Measurements from ENCODE around the genes ELK1, SSX5 and PRAF2.

- PRO-cap, result bidirectional peak, plus-strand start at chrX:47233479, minus-strand start at chrX:47233309; bidirectional peak, plus-strand start at chrX:47233822, minus-strand start at chrX:47233652
Observed at GRCh38 chrX:47233202-47234088, 636 bp downstream of the USP11 start.

- PRO-cap, result no peak
Observed at GRCh38 chrX:47462406-47462744, 20.6 kb downstream of the ZNF41 start.

GRCh38 chrX:47555783-47556934 lies 4.8 kb upstream of the ARAF start:
- PRO-cap, result bidirectional peak, plus-strand start at chrX:47556355, minus-strand start at chrX:47556155

- PRO-cap, result no peak
Observed at GRCh38 chrX:47586510-47587800, 4.7 kb downstream of the TIMP1 start.

DNA sequence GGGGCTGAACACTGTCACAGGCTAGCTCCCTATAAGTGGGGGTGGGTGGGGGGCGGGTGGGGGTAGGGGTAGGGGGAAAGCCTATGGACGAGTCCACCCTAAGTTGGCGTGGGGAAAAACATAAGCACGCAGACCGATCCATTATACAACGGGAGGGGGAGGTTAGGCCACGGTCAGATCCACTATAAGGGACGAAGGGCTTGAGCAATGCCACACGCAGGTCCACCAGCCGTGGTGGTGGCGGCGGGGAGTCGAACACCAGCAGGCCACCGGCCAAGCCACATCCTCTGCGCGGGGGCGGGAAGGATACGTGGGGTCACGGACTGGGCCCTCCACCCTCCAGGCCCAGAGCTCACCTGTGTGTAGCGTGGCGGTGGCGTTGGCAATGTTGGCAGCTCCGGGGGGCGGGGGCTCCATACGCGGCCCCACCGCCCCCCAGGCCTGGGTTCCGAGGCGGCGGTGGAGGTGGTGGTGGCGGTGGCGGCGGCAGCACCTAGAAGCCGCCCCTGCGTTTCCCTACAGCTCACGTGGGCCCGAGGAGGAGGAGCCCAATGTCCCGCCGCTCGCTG lies at the start of gene ELK1:
Gene ELK1 (minus strand): TSS at position 497 of the 569 bp plus-strand sequence.
- PRO-cap, result unidirectional peak, minus-strand start at position 518 of the sequence

GRCh38 chrX:48196490-48196870 lies at the start of gene SSX5:
SSX5 (minus strand) TSS chrX:48196795.
- PRO-cap, result no peak

- PRO-cap, result no peak
Observed at GRCh38 chrX:48515786-48516412, 5.7 kb upstream of the EBP start.

DNA sequence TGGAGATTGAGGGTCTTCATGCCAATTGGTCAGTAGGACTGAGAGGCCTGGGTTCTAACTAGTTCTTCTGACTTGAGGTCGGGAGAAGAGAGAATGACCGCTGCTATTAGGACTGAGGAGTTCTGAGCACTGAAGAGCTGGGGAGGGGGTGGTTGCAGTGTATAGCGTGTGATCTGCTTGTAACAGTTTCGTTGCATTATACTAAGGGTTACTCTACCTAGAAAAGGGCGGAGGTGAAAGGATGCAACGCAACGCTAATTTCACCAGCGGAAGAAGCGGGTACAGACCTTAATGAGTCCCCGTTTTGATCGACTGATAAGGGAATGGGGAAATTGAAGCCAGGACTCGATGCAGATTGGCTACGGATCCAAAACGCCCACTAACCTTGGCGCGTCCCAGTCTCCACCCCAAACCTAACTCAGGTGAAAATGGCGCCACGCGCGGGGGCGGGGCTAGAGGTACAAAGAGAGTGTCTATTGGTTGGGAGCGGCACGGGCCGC lies 295 bp upstream of the EBP start:
- PRO-cap, result bidirectional peak, plus-strand start outside the sequence, minus-strand start at position 317 of the sequence

DNA sequence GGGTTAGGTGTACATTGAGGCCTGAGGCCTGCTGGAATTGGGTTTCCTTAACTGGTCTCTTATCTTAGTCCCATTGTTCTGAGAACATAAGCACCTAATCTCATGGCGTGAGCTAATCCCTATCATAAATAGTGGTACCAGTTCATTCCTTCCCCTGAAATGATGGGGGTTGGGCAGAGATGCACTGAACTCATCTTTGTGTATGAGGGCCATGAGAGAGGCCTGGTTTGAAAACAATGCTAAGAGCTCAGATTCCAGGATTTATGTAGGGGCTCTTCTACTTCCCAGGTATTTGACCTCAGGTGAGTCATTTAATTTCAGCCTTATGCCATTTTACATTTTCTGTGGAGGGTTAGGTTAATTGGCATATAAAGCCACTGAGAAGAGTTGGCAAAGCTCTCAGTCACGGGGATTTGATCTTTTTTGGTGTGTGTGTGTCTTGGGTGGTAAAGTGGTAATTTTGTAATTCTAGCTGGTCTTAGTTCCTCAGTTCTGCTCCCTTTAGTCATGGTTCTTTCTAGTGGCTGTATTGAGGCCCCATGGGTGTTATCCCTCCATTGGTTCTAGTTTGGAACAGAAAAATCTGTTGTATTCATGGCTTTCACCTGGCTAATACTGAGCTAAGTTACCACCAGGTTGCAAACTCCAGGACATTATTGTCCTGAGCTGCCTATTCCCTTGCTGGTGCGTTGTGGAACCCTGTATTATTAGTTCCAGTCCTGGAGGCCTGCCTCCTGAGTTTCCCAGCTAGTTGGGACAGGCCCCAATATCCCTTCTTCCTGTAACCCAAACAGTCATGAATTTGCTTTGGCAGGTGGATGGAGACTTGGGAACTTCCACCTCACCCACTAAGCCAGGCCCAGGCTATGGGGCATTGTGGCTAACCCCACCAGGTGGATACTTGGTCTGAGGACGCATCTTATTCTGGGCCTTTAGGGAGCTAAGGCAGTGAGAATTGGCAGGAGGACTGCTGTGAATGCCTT lies 4.7 kb downstream of the RBM3 start:
- PRO-cap, result no peak

DNA sequence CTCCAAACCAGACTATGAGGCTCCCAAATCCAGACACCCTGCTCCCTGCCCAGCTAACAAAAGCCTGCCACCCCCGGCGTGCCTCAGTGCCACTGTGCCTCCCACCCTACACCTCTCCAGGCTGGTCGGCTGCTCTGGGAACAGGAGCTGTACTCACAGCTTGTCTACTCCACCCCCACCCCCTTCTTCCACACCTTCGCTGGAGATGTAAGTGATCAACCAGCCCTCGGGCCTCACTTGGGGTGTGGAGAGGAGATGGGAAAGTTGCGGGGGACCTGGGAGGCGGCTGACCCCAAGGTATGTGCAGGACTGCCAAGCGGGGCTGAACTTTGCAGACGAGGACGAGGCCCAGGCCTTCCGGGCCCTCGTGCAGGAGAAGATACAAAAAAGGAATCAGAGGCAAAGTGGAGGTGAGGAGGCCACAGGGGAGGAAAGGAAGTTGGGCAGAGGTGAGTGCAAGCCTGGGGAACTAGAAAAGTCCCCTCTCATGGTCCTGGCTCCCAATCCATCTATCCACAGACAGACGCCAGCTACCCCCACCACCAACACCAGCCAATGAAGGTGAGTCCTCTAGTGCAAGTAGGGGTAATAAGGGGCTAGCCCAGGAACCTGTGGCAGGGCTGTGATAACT lies 1.9 kb downstream of the WAS start:
- PRO-cap, result no peak

GRCh38 chrX:48703872-48704705 lies 7.6 kb downstream of the SUV39H1 start:
- PRO-cap, result no peak

DNA sequence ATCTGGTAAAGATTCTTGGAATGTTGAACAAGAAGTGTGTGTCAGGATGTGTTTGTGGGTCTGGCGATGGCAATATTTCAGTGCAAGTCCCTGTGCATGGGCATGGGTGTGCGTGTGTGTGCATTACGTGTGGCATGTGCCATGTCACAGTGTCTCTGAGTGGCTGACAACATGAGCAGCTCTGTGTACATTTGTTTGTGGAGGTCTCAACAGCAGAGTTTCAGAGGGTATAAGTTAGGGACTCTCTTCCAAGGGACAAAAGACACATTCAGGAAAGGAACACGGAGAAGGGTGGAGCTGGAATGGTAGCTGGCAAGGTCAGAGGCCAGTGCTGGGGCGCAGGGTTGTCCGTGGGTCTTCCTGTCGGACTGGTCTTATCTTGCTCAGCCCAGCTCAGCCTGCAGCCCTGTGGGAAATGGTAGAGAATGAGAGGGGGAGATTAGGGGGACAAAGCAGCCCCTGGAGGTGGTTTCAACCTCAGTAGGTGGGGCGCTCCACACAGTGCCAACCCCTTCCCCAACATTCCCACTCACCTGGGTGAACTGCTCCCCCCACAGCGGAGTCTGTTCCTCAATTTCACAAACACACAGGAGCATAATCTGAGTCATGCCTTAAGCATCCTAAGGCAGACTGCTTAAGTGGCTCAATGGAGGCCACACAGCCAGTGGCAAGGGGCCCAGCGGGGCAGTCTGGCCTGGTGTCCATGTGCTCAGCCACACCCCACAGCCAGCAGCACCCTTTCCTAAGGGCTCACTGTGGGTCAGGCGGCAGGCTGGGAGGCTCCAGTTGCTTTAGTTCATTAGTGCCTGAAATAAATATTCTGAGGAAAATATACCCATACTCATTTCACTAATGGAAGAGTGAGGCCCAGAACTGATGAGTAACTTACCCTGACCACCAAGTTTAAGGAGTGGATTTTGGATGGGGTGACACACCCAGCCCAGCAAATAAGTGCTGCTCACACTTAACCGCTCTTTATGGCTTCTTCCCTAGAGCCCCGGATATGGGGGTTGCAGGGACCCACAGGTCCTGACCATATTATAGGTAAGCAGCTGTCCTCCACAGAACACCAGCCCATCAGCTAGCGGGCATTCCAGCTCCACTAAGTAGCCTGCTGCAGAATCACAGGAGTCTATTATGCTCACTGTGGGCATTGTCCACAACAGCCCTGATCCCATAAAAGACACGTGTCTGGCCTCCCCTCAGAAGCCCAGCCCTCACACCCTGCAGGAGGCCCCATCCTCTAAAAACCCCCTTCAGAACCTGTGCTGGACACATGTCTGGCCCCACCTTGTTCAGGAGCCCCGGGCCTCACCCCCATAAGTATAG lies 6.7 kb upstream of the HDAC6 start:
- PRO-cap, result no peak

DNA sequence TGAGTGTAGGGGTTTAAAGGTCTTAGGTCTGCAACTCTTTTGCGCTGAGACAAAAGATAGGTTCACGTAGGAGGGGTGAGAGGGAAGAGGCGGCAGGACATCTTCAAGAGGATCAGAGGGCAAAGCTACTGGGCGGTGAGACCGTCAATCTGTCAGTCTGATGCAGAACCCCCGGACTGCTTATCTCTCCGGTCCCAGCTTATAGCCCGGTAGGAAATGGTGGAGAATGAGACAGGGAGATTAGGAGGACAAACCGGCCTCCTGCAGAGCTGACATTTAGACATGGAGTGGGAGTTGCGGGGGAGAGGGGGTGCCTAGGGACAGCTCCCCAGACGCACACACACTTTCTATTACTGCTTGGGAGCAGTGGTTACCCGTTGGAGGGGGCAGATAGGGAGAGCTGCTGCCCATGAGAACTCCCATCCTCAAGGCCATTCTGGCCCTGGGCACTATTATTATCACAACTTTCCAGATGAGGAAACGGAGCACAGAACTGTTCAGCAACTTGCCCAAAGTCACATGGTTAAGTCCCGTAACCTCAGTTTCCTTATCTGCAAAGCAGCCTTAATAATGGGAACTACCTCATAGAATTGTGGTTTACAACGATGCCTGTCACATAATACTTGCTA lies 1.2 kb upstream of the HDAC6 start:
- PRO-cap, result no peak

DNA sequence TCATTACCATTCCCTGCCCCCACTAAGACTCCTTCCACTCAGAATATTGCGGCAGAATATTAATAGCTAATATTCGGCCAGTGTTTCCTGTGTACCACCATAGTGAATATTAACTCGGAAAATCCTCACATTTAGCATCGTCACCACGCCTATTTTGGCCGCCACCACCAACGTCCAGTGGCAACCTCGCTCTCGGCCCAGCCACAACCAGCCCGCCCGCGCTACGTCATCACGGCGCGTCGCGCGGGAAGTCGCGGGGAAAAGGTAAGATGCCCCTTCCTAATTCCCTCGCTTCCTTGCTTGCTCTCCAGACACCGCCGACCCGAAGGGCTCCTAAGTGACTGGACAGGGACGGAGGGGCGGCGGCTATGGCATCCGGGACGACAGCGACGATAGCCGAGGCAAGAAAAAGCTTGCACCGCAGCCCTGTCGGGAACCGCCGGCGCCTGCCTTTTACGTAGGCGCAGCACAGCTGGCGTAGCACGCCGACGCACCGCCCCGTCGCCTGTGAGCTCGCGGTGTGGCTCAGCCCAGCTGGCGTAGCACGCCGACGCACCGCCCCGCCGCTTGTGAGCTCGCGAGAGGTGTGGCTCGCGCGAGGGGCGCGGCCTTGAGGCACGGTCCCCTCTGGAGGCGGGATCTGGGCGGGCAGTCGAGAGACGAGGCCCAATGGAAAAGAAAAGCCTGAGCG lies 554 bp upstream of the HDAC6 start:
- PRO-cap, result bidirectional peak, plus-strand start at position 228 of the sequence, minus-strand start at position 180 of the sequence; bidirectional peak, plus-strand start outside the sequence, minus-strand start at position 455 of the sequence

DNA sequence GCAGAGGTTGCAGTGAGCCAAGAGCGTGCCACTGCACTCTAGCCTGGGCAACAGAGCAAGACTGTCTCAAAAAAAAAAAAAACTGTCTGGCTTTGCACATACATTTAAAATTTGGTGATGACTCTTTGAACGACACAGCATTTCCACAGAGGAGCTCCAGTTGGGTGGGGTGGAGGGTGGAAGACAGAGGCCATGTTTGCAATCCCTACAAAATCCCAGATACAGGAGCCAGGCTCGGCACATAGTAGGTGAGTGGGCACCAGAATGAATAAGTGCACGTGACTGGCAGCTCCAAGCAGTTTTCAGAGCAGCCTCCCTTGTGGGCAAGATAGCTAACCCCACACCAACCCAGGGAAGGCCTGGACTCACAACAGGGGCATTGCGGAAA lies 1.2 kb downstream of the TIMM17B start:
- PRO-cap, result no peak

- PRO-cap, result no peak
Observed at GRCh38 chrX:48937539-48938058, 18.8 kb upstream of the PIM2 start.

DNA sequence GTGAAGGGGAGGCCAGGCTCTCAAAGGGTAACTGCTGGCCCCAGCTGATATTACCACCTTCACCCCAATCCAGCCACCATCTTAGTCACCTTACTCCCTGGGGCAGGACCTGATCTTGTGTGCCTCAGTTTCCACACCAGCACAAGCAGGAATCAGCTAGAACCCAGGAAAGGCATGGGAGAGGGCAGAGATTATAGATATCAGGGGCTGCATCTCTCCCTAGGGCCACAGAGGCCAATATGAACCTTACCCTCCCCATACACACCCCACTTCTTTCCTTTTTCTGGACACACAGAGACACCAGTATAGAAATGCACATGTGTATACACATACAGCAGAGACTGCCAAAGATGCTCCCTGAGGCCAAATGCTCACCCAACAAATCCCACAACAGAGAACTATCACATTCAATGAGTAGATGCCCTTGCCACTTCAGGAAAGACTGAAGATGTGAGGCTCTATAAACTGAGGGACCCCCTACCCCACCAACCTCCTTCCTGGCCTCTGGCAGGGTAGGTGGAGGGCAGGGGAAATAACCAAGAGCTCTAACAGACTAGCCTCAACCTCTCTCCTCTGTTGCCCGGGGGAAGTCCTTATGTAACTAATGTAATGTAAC lies 18.1 kb downstream of the OTUD5 start:
- PRO-cap, result no peak

GRCh38 chrX:49029053-49029815 lies 13.9 kb downstream of the TFE3 start:
- PRO-cap, result no peak

- PRO-cap, result no peak
Observed at GRCh38 chrX:49061279-49061832, 2.6 kb downstream of the CCDC120 start.

DNA sequence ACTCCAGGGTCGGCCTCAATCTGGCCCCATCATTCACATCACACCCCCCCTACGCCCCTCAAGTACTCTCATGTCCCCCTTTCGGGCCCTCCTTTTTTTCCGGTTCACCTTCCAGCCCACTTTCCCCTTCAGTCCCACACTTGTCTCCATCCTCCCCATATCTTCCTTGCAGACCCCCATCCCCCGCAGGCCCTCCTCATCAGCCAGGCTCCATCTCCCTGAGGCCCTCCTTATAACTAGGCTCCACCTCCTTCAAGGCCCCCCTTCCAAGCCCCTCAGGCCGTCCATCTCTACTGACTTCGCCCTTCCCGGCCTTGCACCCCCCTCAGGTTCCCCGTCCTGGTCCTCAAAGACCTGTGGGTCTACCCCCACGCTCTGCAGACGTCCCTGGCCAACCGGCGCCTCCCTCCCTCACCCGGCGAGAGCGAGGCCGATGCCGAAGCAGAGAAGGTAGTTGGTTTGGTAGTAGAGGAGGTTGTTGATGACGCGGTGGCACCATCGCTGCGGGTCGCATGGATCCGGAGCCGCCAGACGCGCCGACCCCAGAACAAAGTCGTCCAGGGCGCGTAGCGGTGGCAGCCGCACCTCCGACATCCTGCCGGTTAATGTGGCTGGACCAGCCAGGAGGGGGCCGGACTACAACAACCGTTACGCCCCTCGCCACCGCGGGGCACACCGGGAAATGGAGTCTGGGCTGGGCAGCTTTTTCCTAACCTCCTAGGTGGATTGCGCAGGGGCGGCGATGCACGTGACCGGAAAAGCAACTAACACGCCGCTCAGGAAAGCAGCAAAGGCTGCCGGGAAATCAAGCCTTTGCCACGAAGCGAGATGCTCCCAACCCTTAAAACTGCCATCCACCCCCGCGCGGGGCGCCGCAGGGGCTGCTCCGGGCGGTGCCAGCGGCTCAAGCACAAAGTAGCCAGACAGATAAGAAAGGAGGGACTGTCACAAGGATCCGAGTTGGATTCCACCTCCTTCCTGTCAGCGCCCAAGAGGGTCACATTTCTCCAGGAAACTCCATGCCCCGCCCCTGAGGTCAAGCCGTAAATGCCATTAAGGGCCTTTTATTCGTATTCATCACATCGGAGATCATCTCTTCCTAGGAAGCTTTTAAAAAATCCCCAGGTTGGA lies at the start of gene PRAF2:
Gene PRAF2 (minus strand): TSS at position 609 of the 1,131 bp plus-strand sequence.
- PRO-cap, result bidirectional peak, plus-strand start at position 790 of the sequence, minus-strand start at position 610 of the sequence

Measured in LUHMES (cell line).